Vermiform appendix (tissue), 1 donor: ENCODE data around the genes ZNF333, OR7C2 and BRD4.

- PRO-cap: unidirectional peak, minus-strand start at chr19:14082080
Measured at GRCh38 chr19:14081843-14082360, 3.7 kb downstream of the C19orf67 start.

- PRO-cap: no peak
Measured at GRCh38 chr19:14112895-14113625, 4.5 kb downstream of the PRKACA start.

- PRO-cap: no peak
Measured at GRCh38 chr19:14127003-14127564, 9.3 kb downstream of the ASF1B start.

GRCh38 chr19:14542391-14543442, 13.3 kb downstream of the TECR start:
- PRO-cap: no peak

- PRO-cap: no peak
Measured at GRCh38 chr19:14554246-14554836, 17.5 kb downstream of the NDUFB7 start.

DNA sequence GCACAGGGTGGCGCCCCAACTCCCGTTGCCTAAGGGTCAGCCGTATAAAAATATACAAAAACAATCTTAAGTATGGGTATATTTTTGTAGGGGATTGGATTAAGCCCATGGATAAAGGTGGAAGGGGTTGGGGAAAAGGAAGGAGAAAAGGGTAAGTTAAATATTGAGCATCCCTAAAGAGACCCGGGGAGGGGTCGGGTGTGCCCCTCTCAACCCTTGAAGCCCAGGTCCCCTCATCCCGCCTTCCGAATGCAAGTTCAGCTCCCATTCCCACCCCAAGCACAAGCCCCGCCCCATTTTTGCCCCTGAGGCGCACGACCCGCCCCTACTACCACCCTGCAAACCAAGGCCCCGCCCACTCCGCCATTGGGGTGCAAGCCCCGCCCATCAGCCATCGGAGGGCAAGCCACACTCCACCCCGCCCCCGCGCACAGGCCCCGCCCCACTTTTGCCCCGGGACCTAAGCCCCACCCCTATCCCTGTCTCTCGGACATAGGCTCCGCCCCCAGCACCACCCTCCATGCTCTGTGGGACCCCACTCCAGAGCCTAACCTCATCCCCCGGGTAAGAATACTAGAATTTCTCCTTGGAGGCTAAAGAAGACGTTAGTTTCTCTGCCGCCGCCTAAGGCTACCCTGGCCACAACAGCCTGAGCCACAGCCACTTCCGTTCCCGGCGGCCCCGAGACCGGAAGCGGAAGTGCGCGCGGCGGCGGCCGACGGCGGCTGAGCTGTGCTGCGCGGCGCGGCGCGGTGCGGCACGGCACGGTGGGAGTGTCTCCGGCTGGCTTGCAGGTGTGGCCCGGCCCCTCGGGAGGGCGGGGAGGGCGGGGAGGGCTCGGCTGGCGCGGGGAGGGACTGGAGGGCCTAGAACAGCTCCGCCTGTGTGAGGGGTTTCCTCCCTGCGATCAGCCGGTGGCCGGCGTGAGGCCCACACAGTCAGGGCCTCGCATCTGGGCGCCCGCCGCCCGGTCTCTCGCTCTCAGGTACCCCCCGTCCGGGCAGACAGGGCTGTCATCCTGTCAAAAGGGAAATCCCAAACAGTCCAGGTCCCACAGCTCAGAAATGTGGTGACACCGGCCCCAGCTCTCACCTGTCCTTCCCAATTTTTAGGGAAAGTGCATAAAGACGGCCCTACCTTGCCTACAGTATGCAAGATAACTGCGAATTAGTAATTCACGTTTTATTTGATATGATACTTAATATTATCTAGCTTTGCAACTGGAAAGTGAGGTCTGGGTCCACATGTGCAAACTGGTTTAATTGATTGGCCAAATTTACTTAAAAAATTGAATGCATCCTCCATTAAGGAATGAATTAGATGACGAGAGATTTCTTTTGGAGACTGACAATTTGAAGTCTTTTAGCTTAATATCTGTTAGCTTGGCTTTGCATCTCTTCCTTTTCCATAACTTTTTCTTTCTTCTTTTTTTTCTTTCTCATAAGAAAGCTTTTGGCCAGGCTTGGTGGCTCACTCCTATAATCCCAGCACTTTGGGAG, at the start of gene ZNF333:
ZNF333 (plus strand) TSS at position 692 of the 1,499 bp plus-strand sequence.
- PRO-cap: bidirectional peak, plus-strand start at position 711 of the sequence, minus-strand start at position 674 of the sequence

DNA sequence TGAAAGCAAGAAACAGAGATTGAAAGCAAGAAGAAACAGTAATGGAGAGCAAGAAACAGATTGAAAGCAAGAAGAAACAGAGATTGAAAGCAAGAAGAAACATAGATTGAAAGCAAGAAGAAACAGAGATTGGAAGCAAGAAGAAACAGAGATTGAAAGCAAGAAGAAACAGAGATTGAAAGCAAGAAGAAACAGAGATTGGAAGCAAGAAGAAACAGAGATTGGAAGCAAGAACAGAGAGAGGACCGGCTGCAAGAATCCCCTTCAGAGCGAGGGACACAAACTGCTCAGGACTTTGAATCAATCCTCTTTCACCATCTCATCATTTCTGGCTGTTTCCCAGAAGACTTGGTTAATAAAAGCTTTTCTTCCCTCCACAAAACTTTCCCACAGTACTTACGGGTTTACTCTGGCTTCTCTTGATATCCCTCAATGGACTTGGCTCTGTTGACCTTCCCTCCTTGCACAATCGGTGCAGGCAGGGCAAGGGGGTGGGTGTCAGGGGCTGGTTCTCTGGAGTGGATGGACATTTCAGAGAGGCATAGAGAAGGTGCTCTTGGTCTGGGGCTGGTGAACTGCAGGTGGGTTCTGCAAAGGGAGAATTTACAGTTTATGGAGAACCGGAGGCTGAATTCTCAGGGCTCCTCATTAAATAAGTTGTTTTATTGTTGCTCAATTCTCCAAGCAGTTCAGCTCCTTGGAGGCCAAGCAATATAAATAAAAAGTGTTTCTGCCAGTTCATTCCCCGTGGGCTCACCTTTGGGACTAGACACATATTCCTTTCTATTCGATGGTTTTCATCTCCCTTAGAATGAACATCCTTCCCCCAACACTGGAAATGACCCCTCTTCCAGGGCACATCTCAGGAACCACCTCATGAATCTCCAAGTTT, 25.3 kb downstream of the OR7A5 start:
- PRO-cap: no peak

- PRO-cap: no peak
Measured at GRCh38 chr19:14941258-14941608, at the start of gene OR7C2. Gene OR7C2, plus strand, starts transcription at chr19:14941489.

DNA sequence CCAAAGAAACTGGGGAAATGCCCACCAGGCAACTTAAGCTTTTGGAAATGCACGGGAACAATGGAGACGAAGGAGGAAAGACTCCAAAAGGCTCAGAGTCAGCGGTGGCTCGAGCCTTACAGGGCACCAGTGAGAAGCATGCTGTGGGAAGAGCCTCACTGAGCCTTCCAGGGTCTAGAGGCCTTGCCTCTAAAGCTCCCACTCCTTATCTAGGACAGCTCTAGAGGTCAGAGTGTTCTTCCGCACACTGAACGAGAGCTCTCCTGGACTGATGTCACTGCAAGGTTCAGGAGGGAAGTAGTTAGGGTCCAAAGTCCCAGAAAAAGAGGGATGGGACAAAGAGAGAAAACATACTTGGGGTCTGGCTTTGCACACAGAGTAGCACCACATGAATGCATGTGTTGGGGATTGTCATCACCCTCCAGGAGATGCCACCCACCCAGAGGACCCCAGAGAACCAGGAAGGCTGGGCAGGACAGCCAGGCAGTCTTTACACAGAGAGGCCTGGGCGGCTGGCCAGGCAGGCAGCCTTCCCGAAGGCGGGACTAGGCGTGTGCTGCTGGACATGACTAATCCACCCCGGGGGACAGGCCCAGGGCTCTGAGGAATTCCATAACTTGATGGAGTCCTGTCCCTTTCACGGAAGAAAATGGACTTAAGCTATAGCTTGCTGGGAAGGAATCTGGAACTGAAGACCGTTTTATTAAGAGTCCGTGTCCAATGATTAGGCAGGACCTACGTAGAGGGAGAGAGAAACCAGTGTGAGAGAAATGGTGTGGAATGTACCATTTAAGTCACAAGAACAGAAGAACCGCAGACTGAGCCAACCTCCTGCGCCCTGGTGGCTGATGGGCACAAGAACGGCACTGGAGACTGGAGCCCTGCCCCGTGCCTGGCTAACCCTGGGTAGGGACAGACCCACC, 16.6 kb upstream of the EPHX3 start:
- PRO-cap: bidirectional peak, plus-strand start at position 623 of the sequence, minus-strand start at position 492 of the sequence

GRCh38 chr19:15254951-15255660, 22.9 kb upstream of the EPHX3 start:
- PRO-cap: no peak

GRCh38 chr19:15332390-15332899, at the start of gene BRD4:
Gene BRD4, minus strand, starts transcription at chr19:15332539.
- PRO-cap: bidirectional peak, plus-strand start at chr19:15332637, minus-strand start at chr19:15332539

- PRO-cap: no peak
Measured at GRCh38 chr19:15422669-15423342, 4.0 kb upstream of the AKAP8L start.

GRCh38 chr19:15452217-15453247, 2.8 kb upstream of the WIZ start:
- PRO-cap: unidirectional peak, plus-strand start at chr19:15452679

- PRO-cap: no peak
Measured at GRCh38 chr19:15466929-15467480, 2.7 kb upstream of the RASAL3 start.

DNA sequence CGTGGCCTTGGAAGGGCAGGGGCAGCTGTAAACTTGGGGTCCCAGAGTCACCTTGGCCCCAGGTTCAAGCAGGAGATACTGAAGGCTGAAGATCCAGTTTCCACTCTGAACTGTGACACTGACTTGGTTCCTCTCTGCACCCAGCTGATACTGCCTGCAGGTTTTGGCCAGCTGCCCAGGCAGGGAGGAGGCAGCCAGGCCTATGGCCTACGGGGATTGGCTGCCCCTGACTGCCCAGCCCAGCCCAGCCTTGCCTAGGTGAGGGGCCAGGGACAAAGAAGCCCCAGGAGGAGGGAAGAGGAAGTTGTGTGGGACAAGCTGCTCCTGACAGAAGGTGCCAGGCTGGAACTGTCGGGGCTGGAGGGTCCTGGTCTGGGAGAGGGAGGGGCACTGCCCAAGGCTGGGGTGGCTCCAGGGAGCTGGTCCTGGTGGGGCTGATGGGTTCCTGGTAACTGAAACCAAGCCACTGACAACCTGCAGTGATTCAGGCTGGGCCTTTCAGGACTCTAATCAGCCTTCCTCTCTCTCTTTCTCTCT, 51.6 kb upstream of the CYP4F8 start:
- PRO-cap: no peak

DNA sequence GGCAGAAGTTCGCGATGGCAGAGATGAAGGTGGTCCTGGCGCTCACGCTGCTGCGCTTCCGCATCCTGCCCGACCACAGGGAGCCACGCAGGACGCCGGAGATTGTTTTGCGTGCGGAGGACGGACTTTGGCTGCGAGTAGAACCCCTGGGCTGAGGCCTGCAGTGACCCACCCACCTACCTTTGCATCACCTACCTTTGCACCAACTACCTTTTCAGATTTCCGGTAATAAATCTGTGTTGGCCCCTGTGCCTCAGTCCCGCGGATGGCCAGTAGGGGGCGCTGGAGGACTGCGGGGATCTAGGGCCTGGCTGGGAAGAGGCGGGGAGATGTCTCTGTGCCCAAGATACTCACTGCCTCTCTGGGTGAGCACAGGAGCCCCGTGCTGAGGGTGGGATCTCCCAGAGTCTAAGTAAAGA, 11.5 kb upstream of the CYP4F3 start:
- PRO-cap: no peak

- PRO-cap: no peak
Measured at GRCh38 chr19:15646509-15647513, 6.1 kb downstream of the CYP4F3 start.

GRCh38 chr19:15829348-15829917, 14.0 kb upstream of the OR10H1 start:
- PRO-cap: no peak

GRCh38 chr19:15862404-15862683, 35.5 kb downstream of the CYP4F2 start:
- PRO-cap: no peak

GRCh38 chr19:15871301-15871913, 26.5 kb downstream of the CYP4F2 start:
- PRO-cap: no peak